ENCODE data around the genes BLOC1S6, CTXN2 and EID1.

DNA sequence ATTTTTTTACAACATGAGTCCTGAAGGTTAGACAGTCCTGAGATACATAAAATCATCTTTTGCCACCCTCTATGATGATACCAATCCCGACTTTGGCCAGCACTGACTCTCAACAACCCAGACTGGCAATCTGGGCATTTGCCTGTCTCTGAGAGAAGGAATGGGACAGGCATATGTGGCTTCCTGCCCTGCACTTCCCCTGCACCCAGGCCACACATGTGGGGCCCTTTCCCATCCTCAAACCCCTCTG lies 17.3 kb downstream of the DUOX2 start:
- PRO-cap = no peak

DNA sequence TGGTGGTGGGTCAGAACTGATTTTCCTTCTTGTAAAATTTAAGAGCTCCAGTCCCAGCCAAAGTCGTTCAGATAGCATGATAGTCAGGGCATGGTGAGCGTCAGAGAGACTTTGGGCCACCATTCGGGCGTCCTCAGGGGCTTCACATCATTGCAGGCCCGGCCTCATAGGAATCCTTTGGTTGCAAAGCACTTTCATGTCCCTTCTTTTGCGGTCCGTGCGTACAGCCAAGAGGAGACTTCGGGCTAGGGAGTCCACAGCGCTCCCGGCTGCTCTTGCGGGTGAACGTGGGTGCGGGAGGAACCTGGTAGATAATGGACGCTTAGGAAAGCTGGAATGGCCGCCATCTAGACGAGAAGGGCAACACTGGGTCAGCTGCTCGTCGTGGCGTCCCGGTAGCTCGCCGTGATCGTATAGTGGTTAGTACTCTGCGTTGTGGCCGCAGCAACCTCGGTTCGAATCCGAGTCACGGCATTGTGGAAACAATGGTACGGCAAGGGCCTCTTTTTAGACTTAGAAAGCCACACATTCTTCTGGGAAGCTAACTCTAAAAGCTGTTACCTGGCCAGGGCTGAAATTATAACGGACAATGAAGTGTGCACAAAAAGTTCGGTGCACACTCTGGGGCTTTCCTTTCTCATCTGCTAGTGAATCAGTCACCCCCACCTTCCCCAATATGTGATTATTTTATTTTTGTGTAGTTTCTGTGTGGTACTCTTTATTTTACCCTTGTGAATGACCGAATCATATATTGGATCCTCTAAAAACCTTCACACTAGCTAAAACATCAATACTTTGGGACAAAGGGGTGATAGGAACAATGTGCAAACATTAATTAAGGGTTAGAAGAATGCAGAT lies 13.2 kb upstream of the SHF start:
- PRO-cap = bidirectional peak, plus-strand start at position 385 of the sequence, minus-strand start at position 368 of the sequence

DNA sequence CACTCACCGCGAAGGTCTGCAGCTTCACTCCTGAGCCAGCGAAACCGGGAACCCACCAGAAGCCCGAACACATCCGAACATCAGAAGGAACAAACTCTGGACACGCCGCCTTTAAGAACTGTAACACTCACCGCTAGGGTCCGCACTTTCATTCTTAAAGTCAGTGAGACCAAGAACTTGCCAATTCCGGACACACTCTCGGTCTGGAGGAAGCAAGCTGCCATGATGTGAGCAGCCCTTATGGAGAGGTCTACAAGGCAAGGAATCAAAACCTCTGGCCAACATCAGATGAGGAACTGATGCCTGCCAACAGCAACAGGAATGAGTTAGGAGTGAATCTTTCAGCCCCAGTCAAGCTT lies 62.9 kb downstream of the SLC28A2 start:
- PRO-cap = unidirectional peak, plus-strand start at position 193 of the sequence

GRCh38 chr15:45346021-45346658 lies 32.2 kb downstream of the GATM start:
- PRO-cap = no peak

DNA sequence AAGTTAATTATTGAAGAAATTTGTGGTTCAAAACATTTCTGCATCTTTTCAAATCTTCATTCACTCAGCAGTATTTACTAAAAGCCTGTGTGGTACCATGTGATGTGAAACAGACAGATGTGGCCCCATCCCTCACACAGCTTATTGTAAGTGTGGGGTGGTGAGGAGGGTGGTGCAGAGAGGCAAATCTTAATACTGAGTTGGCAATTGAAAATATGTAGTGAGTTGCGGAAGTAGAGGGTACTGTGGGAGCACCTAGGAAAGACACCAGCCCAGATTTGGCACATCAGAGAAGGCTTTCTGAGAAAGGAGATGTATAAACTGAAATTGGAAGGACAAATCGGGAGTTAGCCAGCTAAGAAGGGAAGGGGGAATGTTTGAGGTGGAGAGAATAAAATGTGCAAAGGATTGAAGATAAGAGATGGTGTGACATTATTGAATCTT lies 11.7 kb upstream of the C15orf48 start:
- PRO-cap = no peak

DNA sequence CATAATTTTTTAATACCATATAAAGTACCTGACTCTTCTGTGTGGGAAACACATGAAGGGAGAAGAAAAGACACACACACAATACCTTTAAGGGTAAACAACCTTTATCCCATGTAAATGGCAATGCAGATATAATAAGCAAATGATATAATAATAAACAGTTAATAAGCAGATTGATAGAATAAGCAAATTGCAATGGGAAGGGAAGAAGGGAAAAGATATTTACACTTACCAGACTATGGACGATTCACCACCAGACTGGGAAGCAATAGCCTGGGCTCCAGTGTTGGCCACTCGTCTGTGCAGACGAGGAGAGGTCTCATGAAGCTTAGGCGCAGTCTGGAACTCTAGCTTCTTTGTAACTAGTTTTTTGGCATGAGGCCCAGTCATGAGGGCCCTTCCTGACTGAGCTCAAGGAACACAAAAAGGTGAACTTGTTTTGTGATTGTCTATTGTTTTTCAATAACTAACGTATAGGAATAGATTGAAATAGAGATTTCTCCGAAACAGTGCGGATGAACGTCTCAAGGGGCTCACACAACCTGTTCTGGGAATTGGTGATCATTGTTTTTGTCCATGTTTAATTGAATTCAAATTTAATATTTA lies 11.2 kb downstream of the C15orf48 start:
- PRO-cap = no peak

DNA sequence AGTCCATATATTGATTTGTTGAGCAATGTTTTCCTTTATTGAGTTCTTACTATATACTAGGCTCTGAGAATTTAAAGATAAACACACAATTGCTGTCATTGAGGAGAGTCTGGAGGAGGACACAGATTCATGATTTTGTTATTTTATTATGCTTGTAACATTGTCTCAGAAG lies 19.1 kb downstream of the C15orf48 start:
- PRO-cap = no peak

GRCh38 chr15:45458034-45458412 lies 27.6 kb downstream of the C15orf48 start:
- PRO-cap = no peak

- PRO-cap = bidirectional peak, plus-strand start at chr15:45587379, minus-strand start at chr15:45587095; bidirectional peak, plus-strand start at chr15:45587811, minus-strand start at chr15:45587659
Measured at GRCh38 chr15:45586899-45588038, at the start of gene BLOC1S6. BLOC1S6 (plus strand) TSS chr15:45587379.

- PRO-cap = no peak
Measured at GRCh38 chr15:45640479-45641052, 5.7 kb downstream of the SQOR start.

GRCh38 chr15:45657835-45658309 lies 23.0 kb downstream of the SQOR start:
- PRO-cap = no peak

- PRO-cap = no peak
Measured at GRCh38 chr15:48191513-48192414, at the start of gene CTXN2. CTXN2 (plus strand) TSS chr15:48191665.

DNA sequence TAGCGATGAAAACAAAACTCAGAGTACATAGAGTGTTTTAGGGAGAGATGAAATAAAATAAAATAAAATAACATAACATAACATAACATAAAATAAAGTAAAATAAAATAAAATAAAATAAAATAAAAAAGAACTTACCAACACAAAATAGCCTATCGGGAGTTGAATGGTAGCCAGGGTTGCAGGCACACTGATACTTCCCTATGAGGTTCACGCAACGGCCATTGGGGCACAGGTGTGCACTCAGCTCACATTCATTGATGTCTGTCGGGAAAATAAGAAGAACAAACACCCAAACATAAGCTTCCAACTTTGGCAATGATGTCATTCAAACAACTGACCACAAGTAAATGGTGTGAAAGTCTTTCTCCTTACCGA lies 155.7 kb downstream of the DUT start:
- PRO-cap = no peak

- PRO-cap = no peak
Measured at GRCh38 chr15:48797828-48798307, 13.0 kb downstream of the CEP152 start.

DNA sequence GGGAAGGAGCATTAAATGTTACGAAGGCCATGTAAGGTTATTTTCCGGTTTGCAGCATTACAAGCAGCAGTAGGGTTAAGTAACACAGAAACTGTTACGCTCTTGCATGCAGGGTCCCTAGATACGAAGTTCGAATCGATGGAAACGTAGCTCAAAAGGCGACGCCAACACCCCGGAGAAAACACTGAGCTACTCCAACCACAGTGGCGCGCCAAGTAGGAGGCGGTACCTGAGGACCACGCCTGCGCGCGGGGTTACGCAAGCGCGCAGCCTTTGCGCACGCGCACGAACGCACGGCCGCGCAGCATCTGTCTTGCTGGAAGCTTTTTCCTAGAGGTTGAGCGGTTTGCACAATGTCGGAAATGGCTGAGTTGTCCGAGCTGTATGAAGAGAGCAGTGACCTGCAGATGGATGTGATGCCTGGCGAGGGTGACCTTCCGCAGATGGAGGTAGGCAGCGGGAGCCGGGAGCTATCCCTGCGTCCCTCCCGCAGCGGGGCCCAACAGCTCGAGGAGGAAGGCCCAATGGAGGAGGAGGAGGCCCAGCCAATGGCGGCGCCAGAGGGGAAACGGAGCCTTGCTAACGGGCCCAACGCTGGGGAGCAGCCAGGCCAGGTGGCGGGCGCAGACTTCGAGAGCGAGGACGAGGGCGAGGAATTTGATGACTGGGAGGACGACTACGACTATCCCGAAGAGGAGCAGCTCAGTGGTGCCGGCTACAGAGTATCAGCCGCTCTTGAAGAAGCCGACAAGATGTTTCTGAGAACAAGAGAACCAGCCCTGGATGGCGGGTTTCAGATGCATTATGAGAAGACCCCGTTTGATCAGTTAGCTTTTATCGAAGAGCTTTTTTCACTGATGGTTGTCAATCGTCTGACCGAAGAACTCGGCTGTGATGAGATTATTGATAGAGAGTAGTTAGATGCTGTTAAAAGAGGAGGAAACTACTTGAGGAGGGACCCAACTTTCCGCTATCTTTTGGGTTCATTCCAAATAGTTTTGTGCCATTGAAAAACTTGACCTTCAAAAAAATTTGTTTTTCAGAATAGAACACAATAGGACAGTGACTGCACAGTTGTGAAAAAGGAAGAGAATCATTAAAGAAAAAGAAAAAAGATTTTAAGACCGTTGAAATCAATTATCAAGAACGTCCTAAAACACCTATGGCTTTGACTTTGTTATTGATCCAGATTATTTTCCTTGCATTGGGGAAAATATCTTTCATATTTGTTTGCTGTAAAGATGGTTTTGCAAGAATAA lies at the start of gene EID1:
Gene EID1 (plus strand): TSS at position 311 of the 1,259 bp plus-strand sequence.
- PRO-cap = bidirectional peak, plus-strand start at position 311 of the sequence, minus-strand start at position 186 of the sequence

DNA sequence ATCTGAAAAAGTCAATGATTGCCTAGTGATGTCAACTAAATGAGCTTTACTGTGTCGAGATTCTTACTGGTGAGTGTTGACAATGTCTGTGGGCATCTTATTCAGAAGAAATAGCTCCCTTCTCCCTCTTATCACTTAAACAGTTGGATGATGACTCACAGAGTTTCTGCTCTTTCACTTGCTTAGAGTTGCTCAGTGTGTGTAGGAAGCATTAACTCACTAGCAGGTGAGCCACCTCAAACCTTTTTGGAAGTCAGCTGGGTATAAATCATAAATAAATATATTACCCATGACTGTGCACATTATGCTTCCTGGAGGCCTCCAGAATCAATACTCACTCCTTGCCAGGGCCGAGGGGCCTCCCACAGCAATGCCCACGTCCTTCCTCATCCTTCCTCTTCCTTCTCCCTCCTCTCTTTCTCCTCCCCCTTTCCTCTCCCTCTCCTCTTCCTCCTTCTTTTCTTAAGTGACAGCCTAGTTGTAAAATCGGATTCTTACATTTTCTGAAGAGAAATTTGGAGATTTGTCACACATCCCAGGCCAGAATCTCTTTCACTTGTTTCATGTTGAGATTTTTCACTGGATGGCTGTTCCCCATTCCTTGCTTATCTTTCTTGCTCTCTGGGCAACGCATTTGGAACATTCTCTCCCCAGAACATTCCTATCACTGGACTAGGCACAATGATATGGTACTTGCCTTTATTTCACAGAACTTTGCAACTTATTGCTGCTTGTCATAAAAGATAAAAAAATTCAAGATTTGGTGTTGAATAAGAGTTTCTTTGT lies 17.5 kb downstream of the SHC4 start:
- PRO-cap = no peak

GRCh38 chr15:48989113-48990303 lies 25.8 kb upstream of the SHC4 start:
- PRO-cap = no peak

GRCh38 chr15:49490907-49491215 lies 67.8 kb downstream of the FGF7 start:
- PRO-cap = no peak

DNA sequence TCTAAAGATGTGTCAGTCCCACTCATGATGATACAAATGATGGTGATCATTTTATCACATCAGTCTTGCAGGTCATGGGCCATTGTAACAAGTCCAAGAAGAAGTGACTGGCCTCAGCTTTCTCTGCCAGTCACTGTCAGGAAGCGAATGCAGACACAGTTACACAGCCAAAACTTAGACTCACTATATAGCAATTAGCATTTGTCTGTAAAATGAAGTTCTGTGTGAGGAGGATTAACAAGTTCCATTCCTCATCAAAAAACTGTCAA lies 18.5 kb downstream of the ATP8B4 start:
- PRO-cap = no peak

DNA sequence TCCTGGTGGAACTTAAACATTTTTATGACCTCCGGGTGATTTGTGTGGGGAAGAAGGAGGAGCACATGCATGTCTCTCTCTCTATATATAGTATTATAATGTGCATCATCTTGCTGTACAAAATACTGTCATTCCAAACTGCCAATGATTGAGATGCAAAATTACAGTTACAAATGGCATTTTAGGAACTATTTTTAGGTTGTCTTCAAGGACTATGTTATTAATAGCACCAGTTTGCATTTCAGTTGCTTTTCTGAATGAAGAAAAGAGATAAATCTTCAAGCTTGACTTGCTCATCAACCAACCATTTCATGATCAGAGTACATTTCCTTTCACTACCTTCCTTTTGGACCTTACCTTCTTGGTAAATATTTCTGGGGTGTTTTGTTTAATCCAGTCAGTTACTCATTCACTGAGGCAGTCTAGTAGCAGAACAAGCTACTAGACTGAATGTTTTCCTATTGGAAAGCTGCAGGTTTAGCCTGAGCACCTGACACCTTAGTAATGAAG lies 8.1 kb downstream of the SLC27A2 start:
- PRO-cap = no peak

Measured in endodermal cell (in vitro differentiated cells).